ENCODE data around the genes NOTCH2NLA and CHD1L.

- RRBS, result no CpG with 5 or more reads among the region's 19 CpGs
Observed at GRCh38 chr1:146036933-146037590, 15.5 kb upstream of the HJV start.

- RRBS, result no CpG with 5 or more reads among the region's 99 CpGs
Observed at GRCh38 chr1:146228474-146229465, at the start of gene NOTCH2NLA. Gene NOTCH2NLA, minus strand, starts transcription at chr1:146229021.

DNA sequence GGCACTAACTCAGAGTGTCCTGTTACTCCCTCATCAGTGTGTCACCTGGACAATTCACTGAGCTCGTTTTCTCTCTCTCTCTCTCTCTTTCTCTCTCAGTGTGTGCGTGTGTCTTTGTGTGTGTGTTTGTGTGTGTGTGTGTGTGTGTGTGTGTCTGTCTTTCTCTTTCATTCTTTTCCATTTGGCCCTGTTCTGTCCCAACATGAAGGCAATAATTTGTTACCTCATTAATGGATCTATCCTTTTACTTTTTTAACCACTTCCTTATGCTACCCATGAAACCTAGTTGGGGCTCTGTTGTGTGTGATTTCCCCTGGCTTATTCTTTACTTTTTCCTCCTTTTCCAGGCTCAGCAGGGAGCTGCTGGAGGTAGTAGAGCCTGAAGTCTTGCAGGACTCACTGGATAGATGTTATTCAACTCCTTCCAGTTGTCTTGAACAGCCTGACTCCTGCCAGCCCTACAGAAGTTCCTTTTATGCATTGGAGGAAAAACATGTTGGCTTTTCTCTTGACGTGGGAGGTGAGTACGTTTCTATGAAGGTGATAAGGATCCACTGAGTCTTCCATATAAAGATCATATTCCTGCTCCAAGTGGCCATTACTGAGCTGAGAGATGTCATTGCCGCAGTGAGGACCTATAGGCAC is 49.6 kb downstream of the NBPF12 start:
- RRBS, result no CpG with 5 or more reads among the region's 5 CpGs

GRCh38 chr1:147168633-147169208 is 3.5 kb downstream of the PRKAB2 start:
- RRBS, result no CpG with 5 or more reads among the region's 2 CpGs

DNA sequence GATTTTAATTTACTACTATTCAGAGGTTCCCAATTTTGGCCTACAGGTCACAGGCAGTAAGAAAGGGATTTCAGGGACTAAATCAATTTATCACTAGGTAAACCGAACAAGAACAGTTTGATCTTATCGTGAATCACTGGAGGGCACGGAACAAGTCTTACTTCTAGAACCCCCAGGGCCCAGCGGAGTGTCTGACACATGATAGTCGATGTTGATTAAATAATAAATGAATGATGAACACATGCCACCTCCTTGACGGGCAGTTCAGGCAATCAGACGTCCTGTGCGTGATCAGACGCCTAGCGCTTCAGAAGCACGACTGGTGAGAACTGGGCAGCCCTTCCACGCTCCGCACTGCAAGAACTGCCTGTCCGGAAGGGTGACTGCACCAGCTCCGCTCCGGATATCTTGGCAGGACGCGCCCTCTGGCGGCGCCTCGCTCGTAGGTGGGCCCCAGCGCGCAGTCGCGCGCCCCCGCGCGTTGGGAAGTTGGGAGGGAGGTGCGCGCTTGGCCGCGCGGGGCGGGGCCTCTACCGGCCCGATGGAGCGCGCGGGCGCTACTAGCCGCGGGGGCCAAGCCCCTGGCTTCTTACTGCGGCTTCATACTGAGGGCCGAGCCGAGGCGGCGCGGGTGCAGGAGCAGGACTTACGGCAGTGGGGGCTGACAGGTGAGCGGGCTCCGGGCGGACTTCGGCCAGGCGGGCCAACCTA is at the start of gene CHD1L:
Gene CHD1L (plus strand): TSS at position 522 of the 711 bp plus-strand sequence.
- RRBS, result 5% methylated on average over 4 of the region's 56 CpGs

- RRBS, result no CpG with 5 or more reads among the region's 3 CpGs
Observed at GRCh38 chr1:147284178-147284681, 41.7 kb downstream of the CHD1L start.

- RRBS, result no CpG with 5 or more reads among the region's 5 CpGs
Observed at GRCh38 chr1:147285227-147285539, 42.7 kb downstream of the CHD1L start.

DNA sequence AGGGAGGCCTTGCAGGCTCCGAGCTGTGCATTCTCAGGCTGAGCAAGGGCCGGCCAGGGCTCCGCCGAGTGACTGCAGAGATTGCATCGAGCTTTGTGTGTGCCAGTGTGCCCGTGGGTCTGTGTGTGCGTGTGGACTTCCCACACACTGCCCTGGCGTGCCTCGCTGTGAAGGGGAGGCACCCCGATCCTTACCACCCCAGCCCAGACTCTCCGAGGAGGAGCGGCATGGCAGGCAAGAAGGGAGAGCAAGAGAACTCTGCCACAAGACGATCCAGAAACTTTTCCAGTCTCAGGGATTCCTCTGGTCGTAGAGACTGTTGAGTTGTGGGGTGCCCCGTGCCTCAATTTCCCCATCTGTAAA is 717 bp downstream of the BCL9 start:
- RRBS, result no CpG with 5 or more reads among the region's 15 CpGs

GRCh38 chr1:147544747-147545555 is 3.6 kb downstream of the BCL9 start:
- RRBS, result no CpG with 5 or more reads among the region's 10 CpGs

DNA sequence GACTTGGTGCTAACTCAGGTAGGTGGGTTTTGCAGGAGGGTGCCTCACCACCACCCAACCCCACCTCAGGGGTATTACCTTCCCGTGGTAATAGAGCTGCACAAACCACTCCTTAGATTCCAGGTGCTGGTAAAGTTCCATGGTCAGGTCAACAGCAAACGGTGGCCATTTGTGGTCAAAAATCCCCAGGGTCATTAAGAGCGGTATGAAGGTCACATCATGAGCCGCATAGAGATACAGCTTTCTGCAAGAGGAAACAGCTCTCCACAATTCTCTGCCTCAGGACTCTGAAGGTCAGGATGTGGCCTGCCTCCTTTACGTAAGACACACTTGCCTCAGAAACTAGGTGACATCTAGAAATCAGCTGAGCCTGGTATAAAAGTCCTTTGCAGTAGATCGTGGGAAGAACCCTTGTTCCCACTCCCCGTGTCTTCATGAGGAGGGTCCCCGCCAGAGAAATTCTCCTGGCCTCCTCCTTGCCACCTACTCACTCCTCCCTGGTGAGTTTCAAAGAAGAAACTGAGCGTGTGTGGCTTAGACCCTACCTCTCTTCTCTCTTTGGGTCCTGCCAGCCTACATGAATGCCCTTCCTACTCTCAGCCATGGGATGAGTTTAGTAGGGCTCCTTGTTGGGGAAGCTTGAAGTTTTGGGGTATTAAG is 22.0 kb downstream of the ACP6 start:
- RRBS, result no CpG with 5 or more reads among the region's 9 CpGs

GRCh38 chr1:147717649-147718289 is 42.6 kb downstream of the GJA5 start:
- RRBS, result 45% methylated on average over 1 of the region's 7 CpGs

DNA sequence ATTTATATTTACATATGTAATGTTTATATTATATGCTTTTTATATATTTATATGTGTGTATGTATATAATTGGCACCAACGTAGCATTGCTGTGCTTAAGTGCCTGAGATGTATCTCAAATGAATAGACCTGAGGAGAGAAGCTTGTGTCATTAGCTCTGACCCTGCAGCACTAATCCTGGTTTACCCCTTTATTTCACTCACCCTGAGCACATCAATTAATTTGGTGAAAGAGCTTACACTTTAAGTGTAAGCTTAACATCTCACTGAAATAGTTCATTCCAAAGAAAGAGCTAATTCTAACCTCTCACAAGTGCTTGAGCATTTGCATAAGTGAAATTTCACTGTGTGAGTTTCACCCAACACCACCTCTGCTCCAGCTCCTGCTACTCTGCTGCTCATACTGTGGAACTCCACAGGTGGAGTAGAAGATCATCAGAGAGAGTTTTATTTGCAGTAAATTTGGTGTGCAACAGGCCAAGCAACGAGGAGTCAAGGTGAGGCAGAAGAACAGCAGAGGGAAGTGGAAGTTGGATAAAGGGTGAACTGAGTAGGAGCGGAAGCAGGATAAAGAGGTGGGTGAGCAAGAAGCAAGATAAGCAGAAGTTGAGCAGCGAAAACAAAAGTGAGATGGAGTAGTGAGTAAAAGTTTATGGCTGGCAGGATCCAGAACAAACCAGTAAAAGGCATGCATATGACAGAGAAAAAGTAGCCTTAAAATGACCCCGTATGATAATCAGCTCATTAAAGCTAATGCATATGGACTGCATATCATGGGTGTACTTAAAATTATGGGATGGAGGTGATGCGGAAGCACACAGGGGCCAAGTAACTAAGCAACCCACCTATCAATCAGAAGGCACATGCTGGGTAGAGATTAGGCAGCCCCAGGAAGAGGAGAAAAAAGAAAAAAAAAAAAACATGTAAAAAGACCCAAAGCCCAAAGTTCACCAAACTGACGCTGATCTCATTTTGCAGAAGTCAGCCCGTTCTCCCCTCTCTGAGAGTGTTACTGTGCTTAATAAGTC is 3.5 kb upstream of the NBPF11 start:
- RRBS, result no CpG with 5 or more reads among the region's 8 CpGs

DNA sequence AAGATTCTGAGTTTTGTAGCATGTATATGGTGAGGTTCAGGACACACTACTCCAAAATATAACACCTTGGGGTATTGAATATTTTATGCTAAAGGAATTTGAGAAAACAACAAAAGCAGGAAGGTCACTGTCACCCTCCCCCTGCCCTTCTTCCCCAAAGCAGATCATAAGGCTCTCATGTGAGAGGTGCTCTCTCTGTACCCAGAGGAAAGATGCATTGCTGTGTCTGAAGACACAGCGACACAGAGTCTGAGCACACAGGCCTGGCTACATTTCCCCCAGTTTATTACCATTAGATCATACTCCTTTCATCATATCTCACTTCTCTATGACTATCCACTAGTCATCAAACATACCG is 127.2 kb downstream of the PPIAL4G start:
- RRBS, result no CpG with 5 or more reads among the region's 2 CpGs

DNA sequence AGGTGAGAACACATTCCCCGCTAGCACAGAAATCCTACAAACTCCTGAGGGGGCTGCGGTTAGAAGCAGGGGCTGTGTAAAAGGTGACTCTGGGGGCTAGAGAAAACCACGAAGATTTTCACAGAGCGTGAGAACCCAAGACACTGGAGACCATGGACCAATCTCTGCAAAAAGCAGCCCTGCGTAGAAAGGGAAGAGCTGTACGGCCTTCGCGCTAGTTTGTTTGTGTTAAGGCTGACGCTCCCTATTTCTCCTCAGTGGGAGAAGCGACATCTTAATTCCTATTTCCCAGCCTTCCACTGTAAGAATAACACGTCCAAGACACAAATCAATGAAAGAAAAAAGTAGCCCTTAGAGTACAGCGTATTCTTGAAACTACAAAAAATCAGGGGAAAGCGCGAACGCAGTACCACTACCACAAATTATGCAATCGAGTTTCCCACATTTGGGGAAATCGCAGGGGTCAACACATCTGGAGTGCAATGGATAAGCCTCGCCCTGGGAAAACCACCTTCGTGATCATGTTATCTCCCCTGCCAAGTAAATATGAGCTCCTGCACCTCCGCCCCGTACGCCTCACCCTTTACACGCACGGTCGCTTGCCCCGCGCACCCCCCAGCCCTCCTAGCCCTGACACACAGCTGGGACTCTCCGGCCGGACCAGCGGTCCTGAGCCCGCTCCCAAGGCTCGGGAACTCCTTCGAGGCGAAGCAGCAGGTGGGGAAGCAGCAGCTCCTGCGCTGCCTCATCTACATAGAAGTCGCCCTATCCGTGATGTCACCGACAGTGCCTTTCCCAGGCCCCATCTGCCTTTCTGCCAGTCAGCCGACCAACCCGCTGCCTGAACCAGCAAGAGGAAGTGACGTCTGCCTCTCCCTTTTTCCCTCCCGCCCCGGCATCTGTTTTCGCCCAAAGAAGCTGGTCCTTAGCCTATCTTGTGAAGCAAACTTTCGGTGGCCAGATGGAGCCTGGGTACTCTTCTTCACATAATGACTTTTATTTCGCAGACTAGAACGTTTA is 94.7 kb downstream of the PPIAL4G start:
- RRBS, result no CpG with 5 or more reads among the region's 47 CpGs

DNA sequence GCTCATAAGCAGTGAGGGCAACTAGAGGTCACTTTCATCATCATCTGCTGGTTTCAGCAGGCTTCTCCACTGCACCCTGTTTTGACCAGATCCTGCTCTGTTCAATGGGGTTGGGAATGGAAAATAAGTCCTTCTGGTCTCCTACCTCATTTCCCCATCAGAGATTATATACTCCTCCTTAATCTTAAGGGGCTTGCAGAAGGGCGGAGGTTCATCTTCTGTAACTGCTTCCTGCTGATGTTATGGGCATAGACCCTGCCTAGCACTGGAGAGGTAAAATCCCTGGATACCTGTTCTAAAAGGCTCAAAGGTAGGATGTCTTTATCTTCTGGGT is 49.9 kb downstream of the PPIAL4G start:
- RRBS, result no CpG with 5 or more reads among the region's 1 CpG

- RRBS, result no CpG with 5 or more reads among the region's 10 CpGs
Observed at GRCh38 chr1:148534521-148535282, 51.6 kb upstream of the PPIAL4G start.

DNA sequence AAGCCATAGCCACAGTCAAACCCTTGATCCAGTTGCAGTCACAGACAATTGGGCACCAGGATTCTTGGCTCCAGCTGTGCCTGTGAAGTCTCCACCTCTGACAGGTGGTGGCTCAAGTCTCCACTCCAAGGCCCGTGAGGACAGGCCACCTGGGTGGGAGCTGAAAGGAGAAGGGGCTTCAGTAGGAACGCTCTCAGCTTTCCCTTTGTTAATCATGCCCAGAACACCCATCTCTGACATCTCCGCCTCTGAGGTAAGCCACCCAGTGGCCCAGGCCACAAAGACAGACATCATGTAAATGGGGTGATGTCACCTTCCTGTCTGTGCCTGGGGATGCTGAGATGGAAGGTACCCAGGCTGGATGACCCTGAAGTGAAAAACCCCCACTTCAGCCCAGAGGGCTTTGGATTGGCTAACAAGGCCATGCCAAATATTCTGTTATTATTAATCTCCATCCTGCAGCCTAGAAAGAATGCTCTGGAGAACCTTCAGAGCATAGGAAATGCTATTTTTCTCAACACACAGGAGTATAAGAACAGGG is 10.3 kb upstream of the NBPF9 start:
- RRBS, result no CpG with 5 or more reads among the region's 3 CpGs

DNA sequence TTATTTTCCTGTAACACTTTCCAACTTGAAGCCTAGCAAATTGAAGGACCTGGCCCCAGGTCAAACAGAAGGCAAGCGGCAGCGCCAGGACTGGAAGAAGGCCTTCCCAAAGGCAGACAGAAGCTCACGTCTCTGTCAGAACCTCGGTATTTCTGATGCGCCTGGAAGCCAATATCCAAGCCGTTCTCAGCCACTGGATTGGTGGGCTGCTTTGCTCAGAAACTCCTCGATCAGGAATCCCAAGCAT is 25.2 kb upstream of the NBPF9 start:
- RRBS, result no CpG with 5 or more reads among the region's 7 CpGs

DNA sequence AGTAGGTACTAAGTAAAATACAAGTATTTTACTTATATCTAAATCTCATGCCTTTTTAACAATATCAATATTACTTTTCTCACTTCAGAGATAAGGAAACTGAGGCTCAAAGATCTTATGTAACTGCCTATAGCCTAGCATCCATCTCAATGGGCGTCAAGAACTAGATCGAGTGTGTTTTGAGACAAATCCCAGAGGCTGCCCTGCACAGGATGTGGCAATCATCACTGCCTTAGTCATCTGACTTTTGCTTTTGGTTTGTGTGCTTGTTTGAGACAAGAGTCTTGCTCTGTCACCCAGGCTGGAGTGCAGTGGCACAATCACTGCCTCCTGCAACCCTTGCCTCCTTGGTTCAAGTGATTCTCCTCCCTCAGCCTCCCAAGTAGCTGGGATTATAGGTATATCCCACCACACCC is 57.1 kb upstream of the NBPF9 start:
- RRBS, result no CpG with 5 or more reads among the region's 2 CpGs

DNA sequence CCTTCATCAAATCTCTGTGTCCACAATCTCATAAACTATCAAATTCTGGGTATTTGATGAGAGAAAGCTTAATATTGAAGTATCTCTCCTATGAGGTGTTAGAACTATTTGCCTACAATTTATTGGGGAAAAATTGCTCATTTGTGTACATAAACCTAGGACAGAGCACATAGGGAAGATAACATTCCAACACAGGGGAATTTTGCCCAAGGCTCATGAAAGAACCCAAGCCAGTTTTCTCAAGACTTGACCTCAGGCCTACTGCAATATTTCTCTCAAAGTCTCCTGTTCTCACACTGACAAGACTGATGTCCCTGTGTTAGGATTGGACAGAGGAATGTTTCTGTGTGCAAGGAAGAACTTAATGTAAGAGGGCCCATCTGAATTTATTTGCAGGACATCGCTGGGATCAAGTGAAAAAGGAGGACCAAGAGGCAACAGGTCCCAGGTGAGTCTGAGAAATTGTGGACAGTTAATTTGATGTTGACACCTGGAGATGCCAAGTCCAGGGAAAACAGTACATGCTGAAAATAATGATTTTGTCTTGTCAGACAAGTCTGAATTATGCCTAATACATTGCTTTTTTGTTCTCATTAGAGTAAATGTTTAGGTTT is 12.2 kb downstream of the NBPF19 start:
- RRBS, result no CpG with 5 or more reads among the region's 1 CpG